Peritoneum (tissue), 1 donor: ENCODE measurements around the genes CRTAC1, GOT1, NKX2-3 and BLOC1S2.

GRCh38 chr10:98030382-98031017 is at the start of gene CRTAC1:
Gene CRTAC1 (minus strand): TSS chr10:98030621.
- PRO-cap: no peak

- PRO-cap: no peak
Observed at GRCh38 chr10:98173092-98173631, 38.7 kb downstream of the R3HCC1L start.

- PRO-cap: no peak
Observed at GRCh38 chr10:98419525-98420367, 4.8 kb upstream of the PYROXD2 start.

- PRO-cap: no peak
Observed at GRCh38 chr10:98458260-98458633, 11.5 kb upstream of the HPS1 start.

GRCh38 chr10:99410707-99411148 is 19.7 kb downstream of the GOT1 start:
- PRO-cap: no peak

GRCh38 chr10:99430019-99430777 is at the start of gene GOT1:
Gene GOT1 (minus strand): TSS chr10:99430624.
- PRO-cap: bidirectional peak, plus-strand start at chr10:99430936, minus-strand start at chr10:99430624

DNA sequence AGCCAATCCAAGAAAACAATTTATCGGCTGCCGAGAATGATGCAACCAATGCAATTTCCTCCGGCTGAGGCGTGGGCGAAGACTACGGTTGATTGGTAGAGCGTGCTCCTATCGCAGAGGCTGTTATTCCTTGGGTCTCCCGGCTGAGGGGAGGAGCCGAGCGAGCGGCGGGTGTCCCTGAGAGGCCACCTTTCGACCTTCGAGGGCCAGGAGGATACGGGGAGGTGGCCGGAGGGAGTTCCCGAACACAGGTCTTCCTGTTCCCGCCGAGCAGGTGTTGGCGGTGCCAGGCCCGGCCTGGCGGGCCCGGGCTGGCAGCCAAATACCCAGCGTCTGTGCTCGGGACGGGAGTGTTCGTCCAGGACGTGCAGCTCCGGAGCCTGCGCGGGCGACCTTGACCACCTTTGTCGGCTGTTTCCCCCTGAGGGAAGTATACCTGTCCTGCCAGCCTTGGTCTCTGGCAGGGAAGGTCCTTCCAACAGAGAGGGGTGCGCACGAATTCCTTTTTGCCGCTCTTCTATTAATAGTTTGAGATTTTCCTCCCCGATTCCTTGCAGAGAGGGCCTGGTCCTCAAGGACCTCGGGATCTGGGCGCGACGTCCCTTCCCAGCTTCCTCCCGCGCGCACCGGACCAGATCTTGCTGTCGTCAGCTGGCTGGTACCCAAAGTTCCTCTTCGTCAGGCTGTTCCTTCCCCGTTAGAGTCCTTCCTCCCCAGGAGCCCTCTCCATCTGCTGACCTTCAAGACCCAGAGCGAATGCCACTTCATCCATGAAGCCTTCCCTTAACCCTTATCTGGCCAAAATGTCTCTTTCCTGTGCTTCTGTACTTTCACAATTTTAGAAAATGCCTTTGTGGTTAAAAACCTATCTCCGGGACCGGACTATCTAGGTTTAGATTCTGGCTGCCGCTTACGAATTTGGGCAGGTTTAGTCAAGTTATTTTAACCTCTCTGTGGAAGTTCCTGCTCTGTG is 640 bp upstream of the GOT1 start:
- PRO-cap: bidirectional peak, plus-strand start at position 159 of the sequence, minus-strand start outside the sequence; unidirectional peak, minus-strand start at position 625 of the sequence; unidirectional peak, minus-strand start at position 732 of the sequence

- PRO-cap: no peak
Observed at GRCh38 chr10:99519671-99519959, 13.1 kb upstream of the NKX2-3 start.

GRCh38 chr10:99532620-99533498 is at the start of gene NKX2-3:
Gene NKX2-3 (plus strand): TSS chr10:99532942.
- PRO-cap: no peak

GRCh38 chr10:99620640-99621179 is 471 bp upstream of the SLC25A28 start:
- PRO-cap: bidirectional peak, plus-strand start at chr10:99620967, minus-strand start at chr10:99620973

- PRO-cap: no peak
Observed at GRCh38 chr10:99817027-99817752, 34.8 kb downstream of the ABCC2 start.

DNA sequence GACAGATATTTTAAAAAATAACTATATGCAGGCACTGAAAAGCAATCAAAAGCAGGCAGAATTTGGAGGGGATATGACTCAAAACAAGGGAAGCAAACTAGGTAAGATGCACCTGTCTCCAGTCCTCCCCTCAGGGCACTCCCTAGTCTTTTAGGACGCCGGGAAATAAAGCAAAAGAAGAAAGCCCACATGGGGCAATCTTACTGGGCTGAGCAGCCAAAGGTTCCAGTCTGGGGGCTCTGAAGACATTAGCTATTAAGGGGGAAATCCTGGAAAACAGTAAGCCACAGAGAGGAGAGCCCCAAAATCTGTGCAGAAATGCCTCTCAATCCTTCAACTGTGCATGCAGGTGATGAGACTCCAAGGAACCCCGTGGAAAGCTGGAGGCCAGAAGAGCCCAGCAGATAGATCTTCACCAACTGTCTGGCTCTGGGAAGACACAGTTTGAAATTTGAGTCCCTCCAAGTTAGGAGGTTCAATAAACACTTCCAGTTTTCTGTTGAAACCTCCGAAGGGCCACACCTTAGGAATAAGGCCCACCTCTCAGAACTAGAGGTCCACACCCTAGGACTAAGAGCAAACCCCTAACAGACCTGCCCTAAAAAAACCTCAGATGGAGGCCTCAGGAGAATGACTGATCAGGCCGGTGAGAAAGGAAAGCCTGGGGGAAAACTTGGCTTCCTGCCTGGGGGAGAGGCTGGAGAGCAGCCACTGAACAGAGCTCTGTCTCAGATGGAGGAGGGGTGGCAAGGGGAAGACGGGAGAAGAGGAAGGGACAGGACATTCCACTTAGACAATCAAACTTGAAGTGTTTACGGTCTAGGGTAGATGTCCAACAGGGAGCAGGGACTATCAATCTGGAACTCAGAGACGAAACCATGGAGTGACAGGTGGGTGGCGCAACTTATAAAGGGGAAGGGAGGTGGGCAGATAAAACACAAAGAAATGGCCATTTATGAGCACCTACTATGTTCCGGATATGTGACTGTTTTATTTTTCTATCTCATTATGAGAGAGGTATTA is 83.0 kb downstream of the DNMBP start:
- PRO-cap: no peak

- PRO-cap: no peak
Observed at GRCh38 chr10:100141681-100142138, 44.1 kb downstream of the ERLIN1 start.

DNA sequence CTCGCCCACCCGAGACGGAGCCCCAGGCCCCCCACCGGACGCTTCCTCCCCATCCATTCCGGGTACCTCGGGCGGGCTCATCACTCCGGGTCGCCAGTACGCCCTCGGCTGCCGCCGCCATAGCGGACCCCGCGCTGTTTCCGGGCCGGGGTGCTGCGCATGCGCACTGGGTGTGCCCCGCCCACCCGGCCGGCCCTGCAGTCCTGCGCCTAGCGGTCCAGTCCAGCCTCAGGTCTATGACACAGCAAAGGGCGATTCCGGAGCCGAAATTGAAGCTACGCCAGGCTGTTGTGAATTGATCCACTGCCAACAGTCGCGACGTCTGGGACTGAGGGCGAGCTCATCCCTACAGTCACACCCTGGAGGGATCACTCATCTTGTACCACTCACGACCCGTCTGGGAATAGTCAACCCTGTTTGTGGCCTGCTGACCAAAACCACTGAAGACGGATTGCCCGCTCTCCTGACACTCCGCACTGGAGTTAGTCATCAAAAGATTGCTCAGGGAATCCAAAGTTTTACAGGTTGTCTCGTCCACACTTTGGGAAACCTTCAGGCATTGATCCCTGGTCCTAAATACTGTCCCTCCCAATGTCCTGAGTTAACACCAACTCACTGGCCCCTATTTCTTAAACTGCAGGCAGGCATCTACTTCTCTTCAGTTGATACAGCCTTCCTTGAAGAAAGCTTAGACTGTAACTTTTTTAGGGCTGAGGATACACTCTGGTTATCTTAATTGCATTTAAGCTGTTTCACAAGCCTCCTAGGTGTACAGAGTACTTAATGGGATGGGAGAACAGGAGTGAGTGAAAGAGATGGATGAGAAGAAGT is at the start of gene BLOC1S2:
Gene BLOC1S2, minus strand, starts transcription at position 142 of the 831 bp plus-strand sequence.
- PRO-cap: unidirectional peak, minus-strand start at position 140 of the sequence

- PRO-cap: no peak
Observed at GRCh38 chr10:100326923-100327827, 2.9 kb downstream of the PKD2L1 start.

DNA sequence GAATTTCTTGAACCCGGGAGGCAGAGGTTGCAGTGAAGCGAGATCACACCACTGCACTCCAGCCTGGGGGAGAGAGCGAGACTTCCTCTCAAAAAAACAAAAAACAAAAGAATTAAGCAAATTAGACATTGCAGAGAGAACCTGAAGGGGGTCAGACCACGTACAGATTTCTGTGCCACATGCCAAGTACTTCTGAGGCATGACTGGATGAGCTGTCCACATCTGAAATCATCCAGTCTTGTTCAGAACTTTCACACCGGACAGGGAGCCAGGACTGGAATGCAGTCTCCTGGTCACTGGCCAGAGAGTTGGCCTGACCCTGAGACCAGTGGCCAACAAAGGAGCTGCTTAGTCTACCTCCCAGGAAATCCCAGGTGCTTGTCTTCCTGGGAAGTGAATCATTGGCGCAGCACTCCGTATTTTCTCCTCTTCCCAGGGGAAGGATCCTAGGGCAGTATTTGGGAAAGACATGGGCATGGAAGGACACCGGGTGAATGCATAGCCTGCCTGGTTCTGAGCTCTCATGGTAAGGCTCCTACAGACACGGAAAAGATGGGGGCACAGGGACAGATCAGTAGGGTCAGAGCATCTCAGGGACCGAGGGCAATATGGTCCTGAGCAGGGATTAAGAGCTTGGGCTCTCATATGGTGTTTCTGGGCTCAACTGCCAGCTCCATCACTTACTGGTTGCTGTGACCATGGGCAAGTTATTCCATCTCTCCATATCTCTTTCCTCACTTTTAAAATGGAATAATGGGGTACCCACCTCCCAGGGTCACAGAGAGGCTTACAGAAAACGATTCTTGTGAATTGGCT is 1.4 kb upstream of the SCD start:
- PRO-cap: no peak

- PRO-cap: no peak
Observed at GRCh38 chr10:100371042-100371903, 24.2 kb downstream of the SCD start.

GRCh38 chr10:100425252-100425451 is 37.7 kb upstream of the WNT8B start:
- PRO-cap: no peak

GRCh38 chr10:100528439-100529586 is 858 bp downstream of the NDUFB8 start:
- PRO-cap: no peak

DNA sequence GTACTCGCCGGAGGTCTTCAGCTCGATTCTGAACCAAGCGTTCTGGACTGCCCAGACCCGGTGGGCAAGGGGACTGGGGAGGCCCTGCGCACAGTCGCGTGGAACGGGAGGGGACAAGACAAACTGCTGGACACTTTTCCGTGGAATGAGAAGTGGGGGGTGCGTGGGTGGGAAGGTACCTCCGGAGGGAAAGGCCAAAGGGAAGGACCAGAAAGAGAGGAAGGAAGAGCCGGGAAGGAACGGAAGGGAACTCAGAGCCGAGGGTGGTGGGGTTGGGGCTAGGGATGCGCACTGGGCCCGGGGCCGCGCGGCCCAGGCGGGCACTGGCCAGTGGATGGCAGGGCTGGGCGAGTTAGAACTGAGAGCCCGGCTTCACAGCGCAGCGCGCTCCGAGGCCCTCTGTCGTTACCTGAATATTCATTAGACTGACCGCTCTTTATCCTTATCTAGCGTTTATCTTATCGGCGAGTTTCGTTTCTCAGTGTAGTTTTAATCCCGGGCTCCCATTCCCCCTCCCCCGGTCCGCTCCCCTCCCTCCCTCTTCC is 522 bp upstream of the PAX2 start:
- PRO-cap: no peak